ENCODE data around the genes TGM7, CKMT1B and ELL3.

DNA sequence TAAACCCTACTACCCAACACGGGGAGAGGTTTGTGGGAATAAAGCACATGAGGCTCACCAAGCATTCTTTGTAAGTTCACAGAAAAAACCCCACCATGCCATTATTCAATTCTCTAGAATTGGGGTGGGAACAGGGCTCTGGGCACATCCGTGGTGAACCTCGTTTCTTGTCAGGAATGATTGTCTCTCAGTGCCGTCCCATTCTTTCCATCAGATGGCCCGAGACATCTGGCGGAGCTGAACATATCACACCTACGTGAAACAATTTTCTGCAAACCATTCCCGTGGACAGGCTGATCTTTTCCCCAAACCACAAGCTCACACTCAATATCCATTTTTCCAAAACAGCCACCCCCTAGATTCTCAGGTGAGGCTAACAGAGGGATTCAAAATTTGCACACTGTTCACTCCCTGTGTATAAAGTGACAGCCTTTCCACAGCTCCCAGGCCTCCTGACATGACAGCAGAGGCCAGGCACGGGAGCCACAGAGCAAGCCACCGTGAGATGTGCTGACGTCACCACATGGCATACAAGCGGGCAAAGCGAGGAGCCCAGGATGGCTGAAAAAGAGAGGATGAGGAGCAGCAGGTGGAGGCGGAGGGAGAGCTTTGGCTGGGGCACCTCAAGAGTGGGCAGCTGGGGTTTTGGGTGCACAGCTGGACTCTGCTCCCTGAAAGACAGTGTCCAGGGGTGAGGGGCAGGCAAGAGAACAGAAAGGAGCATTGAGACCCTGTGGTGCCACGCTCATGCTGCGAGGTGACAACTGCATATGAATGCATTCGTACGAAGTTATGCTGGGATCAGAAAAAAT, 27.2 kb downstream of the EHD4 start:
- PRO-cap, result no peak

- PRO-cap, result no peak
Measured at GRCh38 chr15:42175602-42176139, 19.2 kb upstream of the PLA2G4F start.

GRCh38 chr15:42272556-42272915, 465 bp upstream of the GANC start:
- PRO-cap, result no peak

GRCh38 chr15:42275995-42276443, 2.8 kb upstream of the TMEM87A start:
- PRO-cap, result no peak

- PRO-cap, result no peak
Measured at GRCh38 chr15:42401467-42401986, 42.2 kb downstream of the CAPN3 start.

- PRO-cap, result no peak
Measured at GRCh38 chr15:43190777-43191209, 5.6 kb downstream of the CCNDBP1 start.

- PRO-cap, result no peak
Measured at GRCh38 chr15:43253184-43253981, 13.3 kb downstream of the TGM5 start.

DNA sequence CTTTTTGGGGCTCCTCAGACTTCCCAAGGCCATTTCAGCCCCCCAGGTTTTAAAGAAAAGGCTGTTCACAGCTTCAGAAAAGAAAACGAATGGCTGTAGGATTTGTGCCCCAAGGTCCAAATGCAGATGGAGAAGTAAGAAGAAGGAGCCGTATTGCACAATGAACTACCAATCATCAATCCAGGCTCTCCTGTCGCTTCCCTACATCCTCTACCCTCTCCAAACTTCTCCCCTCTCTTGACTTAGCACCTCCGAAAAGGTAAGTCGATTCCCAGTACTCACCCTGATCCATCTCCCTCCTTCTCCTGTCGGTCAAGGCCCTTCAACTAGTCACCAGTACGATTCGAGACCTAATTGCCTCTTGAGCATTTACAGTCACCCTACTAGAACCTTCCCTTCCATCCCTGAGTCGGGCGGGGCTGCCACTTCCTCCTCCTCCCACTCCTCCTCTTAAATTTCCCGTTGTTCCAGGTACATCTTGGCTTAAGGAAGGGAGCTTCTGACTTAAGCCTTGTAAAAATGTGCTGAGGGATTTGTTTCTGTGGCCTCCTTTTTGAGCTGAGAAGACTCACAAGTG, at the start of gene TGM7:
TSS of gene TGM7 (minus strand) at position 297 of the 577 bp plus-strand sequence.
- PRO-cap, result no peak

DNA sequence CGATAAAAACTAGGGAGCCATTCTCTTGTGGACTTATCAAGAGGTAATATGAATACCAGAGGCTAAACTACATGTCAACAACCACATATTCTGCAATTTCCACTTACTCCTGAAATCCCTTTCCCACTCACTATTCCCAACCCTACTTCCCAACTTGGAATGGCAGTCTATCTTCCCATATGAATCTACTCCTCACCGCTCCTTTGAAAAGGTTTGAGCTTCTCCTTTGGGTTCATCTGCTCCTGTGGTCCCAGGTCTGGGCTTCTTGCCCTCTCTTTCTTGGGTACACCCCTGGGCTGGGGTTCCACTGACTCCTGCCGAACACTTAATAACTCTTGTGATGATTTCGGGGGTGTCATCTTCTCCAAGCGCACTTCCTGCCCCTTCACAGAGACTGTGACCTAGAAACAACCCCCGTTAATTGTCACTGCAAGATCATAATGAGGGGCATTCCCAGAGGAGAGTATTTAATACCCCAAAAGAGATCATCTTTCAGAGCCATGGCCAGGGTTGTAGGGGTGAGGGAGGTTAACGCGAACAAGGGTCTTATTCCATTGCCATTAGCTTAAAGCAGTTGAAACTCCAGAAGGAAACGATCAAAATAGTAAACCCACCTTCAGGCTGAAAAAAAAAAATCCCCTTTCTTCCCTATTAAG, 2.0 kb downstream of the ZSCAN29 start:
- PRO-cap, result no peak

DNA sequence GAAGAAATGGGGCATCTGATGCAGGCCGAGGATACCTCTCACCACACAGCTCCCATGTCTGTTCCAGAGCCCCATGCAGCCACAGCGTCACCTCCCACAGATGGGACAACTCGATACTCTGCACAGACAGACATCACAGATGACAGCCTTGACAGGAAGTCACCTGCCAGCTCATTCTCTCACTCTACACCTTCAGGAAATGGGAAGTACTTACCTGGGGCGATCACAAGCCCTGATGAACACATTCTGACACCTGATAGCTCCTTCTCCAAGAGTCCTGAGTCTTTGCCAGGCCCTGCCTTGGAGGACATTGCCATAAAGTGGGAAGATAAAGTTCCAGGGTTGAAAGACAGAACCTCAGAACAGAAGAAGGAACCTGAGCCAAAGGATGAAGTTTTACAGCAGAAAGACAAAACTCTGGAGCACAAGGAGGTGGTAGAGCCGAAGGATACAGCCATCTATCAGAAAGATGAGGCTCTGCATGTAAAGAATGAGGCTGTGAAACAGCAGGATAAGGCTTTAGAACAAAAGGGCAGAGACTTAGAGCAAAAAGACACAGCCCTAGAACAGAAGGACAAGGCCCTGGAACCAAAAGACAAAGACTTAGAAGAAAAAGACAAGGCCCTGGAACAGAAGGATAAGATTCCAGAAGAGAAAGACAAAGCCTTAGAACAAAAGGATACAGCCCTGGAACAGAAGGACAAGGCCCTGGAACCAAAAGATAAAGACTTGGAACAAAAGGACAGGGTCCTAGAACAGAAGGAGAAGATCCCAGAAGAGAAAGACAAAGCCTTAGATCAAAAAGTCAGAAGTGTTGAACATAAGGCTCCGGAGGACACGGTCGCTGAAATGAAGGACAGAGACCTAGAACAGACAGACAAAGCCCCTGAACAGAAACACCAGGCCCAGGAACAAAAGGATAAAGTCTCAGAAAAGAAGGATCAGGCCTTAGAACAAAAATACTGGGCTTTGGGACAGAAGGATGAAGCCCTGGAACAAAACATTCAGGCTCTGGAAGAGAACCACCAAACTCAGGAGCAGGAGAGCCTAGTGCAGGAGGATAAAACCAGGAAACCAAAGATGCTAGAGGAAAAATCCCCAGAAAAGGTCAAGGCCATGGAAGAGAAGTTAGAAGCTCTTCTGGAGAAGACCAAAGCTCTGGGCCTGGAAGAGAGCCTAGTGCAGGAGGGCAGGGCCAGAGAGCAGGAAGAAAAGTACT, 8.2 kb downstream of the MAP1A start:
- PRO-cap, result no peak

DNA sequence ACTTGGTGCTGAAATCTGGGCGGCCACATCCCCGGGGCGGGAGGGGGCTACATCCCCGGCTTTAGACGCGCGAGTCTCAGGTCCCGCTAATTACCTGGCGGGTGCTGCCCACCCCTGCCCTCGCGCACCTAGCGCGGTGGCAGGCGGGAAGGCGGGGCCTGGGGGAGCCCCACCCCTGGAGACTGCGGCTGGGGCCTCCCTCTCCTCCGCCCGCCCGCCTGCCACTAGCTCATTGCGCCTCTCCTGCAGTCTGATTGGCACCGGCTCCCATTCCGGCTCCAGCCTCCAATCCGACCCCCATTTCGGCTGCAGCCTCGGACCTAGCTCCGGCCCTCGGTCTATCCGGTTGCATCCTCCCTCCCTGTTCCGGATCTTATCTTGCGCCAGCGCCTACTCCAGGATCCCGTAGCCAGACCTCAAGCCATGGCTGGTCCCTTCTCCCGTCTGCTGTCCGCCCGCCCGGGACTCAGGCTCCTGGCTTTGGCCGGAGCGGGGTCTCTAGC, at the start of gene CKMT1B:
TSS of gene CKMT1B (plus strand) at position 232 of the 503 bp plus-strand sequence.
- PRO-cap, result no peak

DNA sequence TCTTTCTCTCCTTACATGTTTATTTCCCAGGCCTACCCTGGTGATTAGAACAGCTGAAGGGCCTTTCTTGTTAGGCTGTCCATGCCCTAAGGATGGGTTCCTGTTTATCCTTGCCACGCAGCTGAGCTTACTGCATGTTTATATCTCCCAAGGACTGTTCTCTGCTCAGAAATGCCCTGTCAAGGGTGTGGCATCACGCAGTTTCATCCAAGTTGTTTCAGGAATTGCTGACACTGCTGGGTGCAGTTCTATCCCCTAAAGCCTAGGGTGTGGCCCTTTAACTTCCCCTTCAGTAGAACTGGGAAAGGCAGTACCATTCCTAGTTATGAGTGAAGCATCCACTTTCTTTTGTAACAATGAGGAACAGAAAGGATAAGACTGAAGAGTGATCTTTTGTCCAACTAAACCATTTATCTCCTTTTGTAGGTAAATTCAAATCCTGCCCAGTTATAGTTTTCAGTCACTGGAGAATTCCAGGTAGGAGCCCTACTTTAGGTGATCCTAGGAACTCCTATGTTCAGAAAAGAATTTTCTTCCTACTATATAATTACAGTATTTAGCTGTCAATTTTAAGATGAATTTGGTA, 4.9 kb downstream of the ELL3 start:
- PRO-cap, result no peak

DNA sequence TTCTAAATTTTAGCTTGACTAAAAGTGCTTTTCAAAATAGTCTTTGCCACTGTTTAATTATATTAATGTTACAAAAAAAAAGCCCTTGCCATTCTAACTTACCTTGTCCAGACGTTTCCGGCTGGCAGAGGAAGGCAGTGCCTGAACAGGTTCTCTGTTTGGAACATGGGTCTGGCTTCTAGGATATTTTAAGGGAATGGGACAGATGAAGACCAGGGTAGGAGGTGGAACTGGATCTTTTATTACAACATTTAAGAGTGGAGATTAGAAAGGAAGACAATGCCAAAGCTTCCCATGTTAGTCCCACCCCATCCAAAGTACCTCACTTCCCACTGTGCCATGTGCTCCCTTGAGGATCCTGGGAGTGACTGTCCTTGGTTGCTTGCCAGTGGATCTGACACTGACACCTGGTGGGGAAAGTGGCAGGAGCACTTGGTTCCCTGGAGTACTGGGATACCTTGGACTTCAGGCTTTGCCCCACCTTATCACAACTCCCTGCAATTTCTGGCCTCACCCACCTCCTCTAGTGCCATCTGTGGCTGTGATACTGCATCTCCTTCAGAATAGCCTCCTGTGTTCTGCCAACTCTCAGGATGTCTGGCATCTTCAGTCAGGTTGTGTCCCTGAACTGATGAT, 1.4 kb downstream of the ELL3 start:
- PRO-cap, result no peak

GRCh38 chr15:43776788-43777914, at the start of gene ELL3:
Gene ELL3, minus strand, starts transcription at chr15:43776966.
- PRO-cap, result bidirectional peak, plus-strand start at chr15:43777091, minus-strand start at chr15:43776966

DNA sequence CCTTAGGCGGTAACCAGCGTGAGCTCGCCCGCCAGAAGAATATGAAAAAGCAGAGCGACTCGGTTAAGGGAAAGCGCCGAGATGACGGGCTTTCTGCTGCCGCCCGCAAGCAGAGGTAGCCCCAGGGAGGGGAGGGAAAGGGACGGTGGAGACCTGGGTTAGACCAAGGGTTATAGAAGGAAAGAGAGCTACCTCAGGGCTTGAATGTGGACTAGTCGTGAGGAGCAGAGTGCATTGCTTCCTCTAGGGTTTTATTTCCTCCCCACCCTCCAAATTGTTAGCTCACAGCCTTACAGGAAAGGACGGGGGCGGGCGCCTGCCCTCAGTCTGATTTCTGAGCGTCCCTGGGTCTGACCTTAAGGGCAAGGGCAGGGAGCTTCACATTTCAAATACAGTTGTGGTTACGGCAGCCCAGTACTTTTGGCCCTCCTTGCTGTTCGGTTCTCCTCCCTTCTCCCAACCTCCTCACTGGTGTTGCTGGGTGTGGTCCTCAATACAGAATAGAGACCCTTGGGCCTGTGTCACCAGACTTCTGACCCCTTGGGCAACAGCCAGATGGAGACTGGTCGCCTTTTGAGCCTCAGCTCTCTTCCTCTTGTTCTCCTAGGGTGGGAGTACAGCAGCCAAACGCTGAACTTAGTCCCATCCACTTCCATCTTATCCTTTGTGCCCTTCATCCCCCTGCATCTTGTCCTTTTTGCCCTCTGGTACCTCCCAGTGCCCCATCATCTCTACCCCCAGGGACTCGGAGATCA, 1.0 kb downstream of the SERF2 start:
- PRO-cap, result no peak

GRCh38 chr15:43880605-43881236, 53.9 kb downstream of the WDR76 start:
- PRO-cap, result no peak

GRCh38 chr15:43984324-43984670, 157.5 kb downstream of the WDR76 start:
- PRO-cap, result no peak

DNA sequence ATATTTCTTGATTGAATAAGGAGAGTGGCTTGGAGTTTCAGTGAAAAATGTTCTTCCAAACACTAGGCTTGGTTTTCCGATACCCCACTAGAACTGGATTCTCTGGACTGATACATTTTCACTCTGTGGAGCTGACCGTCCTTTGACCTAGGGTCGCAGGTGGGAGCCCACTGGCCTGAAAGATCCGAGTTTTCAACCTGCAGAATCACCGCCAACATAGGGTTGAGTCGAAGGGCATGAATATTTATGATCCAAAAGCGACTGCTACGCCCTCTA, 813 bp upstream of the CTDSPL2 start:
- PRO-cap, result no peak

GRCh38 chr15:44535848-44536281, 1.1 kb upstream of the EIF3J start:
- PRO-cap, result no peak

DNA sequence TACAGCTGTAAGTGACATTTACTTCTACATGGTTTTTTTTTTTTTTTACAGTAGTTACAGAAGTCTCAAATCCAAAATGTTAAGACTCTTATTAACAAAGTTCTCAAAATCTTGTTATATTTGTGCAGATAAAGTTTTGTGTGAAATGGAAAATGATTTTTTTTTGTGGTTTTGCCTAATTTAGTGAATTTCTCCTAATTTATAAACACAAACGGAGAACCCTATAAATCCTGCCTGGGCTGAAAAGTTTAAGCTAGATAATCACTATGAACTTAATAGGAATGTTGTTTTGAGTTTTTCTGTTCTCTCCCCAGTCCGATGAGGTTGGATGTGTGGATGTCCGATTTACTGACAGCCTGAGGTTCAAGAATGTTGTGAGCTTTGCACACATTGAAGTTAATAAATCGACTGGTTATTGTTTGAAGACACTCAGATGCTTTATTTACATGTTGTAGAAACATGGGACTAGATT, 1.3 kb downstream of the EIF3J start:
- PRO-cap, result no peak

All from neutrophil (primary cell).